HTERT-HM (cell line): ENCODE measurements around the gene ROS1.

- RRBS: no CpG with 5 or more reads among the region's 18 CpGs
These were observed 348 bp downstream of the RSPH4A start for GRCh38 chr6:116616601-116617052.

DNA sequence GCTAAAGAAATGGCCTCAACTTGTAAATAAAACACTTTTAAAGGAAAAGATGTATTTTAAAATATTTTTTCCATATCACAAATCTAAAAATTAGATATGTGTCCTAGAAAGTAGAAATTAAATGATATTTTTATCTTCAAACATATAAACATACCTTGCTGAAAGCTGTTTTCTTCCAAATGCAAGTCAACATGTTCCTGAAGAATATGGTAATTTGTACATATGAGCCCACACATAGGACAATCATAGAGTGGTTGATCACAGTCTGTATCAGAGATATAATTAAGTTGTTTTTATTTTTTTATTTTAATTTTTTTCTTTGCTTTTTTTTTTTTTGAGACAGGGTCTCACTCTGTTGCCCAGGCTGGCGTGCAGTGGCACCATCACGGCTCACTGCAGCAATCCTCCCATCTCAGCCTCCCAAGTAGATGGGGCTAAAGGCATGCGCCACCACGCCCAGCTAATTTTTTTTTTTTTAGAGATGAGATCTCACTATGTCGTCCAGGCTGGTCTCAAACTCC is 7.9 kb downstream of the ZUP1 start:
- RRBS: no CpG with 5 or more reads among the region's 5 CpGs

GRCh38 chr6:117303259-117303663 is 37.9 kb downstream of the VGLL2 start:
- RRBS: no CpG with 5 or more reads among the region's 2 CpGs

GRCh38 chr6:117425862-117426137 is at the start of gene ROS1:
Gene ROS1, minus strand, starts transcription at chr6:117425942.
- RRBS: no CpG with 5 or more reads among the region's 3 CpGs

DNA sequence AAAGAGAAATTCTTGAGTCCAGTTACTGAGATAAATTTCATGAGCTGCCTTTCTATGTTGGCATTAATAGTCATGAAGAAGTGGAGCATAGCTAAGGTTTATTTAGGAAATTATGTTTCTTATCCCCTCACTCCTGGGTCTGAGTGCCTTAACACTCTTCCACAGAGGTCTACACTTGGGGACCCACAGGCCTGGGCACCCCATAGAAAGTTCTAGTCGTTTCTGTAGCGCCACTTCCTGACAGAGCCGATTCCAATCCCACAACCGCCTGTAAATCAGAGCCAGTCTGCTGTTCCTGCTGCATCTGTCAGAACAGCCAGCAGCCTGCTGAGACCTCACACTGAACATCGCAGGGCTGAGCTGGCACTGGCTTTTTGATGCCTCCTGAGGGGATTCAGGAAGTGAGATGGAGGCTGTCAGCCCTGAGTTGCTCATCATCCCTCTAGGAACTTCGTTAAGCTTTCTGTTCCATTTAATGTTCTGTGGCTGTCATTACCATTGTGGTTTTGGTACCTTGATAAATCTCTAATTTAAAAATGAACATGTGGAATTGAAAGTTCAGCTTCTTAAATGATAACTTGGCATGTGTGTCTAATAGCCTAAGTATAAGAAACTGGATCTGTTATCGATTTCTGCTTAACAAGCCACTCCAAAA is 48.9 kb downstream of the DCBLD1 start:
- RRBS: no CpG with 5 or more reads among the region's 7 CpGs

GRCh38 chr6:117540616-117541104 is 58.2 kb downstream of the DCBLD1 start:
- RRBS: no CpG with 5 or more reads among the region's 8 CpGs

DNA sequence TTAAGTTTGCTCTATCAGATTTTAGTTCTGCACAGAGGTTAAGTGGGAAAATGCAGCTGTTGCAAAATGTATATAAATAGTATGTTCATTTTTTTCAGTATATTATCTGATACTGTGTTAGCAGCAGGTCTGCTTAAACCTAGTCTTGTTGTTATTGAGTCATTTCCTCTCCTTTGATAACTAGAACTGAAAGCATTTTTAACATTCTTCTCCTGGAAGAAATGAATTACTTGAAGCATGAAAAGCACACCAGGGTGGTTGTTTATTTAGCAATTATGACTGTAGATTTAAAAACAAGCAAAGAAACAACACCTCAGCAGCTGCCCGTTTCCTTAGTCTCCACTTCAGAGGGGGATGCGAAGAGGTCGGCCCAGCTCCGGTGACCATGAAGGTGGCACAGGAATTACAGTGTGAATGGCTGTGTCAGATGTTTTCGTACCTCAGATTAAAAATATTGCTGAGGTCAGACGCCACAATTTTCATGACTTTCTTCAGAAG is 53.5 kb downstream of the GOPC start:
- RRBS: no CpG with 5 or more reads among the region's 6 CpGs

GRCh38 chr6:117549280-117549978 is 52.9 kb downstream of the GOPC start:
- RRBS: no CpG with 5 or more reads among the region's 7 CpGs

DNA sequence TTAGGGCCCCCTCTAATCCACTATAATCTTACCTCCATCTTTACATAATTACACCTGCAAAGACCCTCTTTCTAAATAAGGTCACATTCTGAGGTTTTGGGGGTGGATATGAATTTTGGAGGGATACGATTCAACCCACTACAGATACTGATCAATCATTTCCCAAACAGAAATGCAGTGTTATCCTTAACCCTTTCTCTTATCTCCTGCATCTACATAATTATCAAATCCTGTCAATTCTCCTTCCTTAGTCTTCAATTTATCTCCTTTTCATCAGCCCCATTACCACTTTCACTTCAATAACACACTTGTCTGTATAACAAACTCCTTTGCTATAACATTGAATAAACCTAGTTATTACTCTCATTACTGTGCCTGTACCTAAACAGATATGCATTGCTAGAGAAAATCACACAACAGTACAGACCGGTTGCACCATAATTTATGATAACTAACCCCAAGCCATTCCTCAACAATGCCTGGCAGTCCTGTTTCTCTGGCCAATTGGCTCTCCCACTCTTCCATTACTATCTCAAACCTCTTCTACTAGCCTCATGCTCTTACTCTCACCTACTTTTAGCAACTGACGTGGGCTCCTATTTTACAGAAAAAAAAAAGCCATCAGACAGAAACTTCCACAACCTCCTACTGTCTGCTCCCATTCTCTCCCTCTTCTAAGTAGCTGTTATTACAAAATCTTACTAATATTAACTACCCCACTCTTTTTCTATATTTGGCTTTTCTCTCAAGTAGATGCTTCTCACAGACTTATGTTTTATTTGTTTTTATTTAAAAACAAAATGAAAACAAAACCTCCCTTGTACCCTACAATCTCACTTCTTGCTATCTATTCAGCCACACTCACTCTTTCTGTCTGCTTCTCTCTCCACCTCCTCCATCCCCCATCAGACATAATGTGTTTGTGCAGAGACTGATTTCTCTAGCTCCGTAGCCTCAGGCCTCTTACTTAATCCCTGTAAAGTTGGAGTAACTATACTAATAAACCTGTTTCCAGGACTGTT is 9.4 kb downstream of the GOPC start:
- RRBS: no CpG with 5 or more reads among the region's 4 CpGs

DNA sequence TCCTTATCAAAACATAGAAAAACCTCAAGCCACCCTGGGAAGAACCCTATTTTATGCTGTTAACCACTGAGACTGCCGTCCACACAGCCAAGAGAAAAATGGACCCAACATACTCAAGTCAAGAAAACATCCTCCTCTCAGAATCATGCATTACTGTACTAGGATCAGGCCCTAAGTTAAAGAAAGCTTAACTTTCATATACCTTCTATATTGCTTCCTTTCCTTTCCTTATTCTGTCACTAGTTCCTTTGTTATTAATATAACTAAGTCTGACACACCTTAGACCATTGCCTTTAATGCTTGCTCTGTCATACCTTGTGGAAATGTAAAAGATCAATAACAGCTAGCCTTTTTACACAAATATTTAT is 16.9 kb upstream of the GOPC start:
- RRBS: no CpG with 5 or more reads among the region's 1 CpG

GRCh38 chr6:118012836-118013462 is 105.9 kb downstream of the SLC35F1 start:
- RRBS: no CpG with 5 or more reads among the region's 5 CpGs

GRCh38 chr6:118296138-118296914 is 251.8 kb upstream of the PLN start:
- RRBS: no CpG with 5 or more reads among the region's 5 CpGs

DNA sequence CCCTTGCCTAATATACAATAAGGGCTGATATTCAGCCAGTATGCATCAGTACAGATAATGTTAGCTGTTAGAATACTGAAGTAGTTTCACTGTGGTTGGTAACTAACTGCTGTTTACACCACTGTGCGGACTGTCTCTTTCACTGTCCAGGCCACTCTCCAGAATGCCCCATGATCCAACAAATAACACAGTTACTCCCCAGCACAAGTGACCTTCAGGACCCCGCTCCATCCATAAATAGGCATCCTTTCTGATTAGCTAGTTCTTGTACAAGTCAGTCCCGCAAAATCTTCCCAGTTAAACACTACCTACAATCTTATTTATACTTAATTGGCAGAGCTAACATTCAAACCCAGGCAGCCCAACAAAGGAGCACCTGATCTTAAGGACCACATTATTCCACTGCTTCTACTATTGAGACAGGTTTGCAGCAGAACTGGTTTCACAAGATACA is 21.9 kb upstream of the PLN start:
- RRBS: no CpG with 5 or more reads among the region's 3 CpGs

- RRBS: no CpG with 5 or more reads among the region's 1 CpG
These were observed 3.6 kb downstream of the PLN start for GRCh38 chr6:118551503-118552292.

DNA sequence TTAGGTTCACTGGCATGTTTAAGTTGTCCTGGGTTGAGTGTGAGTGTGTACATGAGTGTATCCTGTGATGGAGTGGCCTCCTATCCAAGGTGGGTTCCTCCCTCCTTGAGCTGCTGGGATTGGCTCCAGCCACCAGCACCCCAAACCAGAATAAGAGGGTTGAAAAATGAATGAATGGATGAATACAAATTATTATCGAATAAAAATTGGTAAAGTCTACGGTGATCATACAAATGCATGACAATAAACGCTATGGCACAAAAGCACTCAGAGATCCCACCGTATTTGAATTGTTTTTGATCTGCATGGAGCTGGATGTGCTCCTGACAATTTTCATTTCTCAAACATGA is 9.4 kb downstream of the PLN start:
- RRBS: no CpG with 5 or more reads among the region's 4 CpGs

- RRBS: no CpG with 5 or more reads among the region's 5 CpGs
These were observed 58.5 kb upstream of the CEP85L start for GRCh38 chr6:118709721-118710462.

DNA sequence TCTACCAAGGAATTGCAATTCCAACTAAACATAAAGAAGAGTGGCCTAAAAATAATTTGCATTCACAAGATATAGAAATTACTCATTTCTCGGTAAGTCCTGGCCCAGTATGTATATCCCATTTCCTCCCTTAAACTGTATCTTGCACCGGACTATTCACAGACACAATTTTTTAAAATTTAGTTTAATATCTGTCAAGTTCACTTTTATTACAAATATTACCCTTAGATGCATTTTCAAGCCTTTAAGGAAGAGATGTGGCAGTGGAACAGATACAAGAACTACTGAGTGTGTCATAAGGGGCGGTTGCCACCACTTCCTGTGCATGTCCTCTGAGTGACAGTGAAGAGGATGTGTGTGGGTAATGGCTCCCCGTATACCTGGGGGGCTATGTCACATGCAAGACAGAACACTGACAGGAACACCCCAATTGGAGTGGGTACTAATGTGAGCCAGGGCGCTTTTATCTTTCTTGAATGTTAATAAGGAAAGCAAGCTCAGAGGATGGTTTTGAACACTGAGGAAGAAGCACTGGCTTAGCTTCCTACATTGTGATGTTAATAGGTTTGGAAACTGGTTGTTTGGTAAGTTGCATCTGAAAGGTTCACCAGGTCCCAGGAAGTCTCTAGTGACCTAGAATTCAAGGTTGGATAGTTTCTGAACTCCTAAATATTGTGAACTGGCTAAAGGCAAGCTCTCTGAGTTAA is 83.5 kb upstream of the ASF1A start:
- RRBS: no CpG with 5 or more reads among the region's 5 CpGs

GRCh38 chr6:118833958-118834371 is 60.0 kb upstream of the ASF1A start:
- RRBS: no CpG with 5 or more reads among the region's 6 CpGs

GRCh38 chr6:119189516-119190070 is 111.1 kb upstream of the FAM184A start:
- RRBS: no CpG with 5 or more reads among the region's 14 CpGs